Myometrial cell (primary cell): ENCODE data around the genes S100A1, ILF2, RAB13, AQP10 and UBE2Q1.

- RAMPAGE, long total RNA: no peak
These were observed 2.0 kb downstream of the S100A2 start for GRCh38 chr1:153563709-153564057.

DNA sequence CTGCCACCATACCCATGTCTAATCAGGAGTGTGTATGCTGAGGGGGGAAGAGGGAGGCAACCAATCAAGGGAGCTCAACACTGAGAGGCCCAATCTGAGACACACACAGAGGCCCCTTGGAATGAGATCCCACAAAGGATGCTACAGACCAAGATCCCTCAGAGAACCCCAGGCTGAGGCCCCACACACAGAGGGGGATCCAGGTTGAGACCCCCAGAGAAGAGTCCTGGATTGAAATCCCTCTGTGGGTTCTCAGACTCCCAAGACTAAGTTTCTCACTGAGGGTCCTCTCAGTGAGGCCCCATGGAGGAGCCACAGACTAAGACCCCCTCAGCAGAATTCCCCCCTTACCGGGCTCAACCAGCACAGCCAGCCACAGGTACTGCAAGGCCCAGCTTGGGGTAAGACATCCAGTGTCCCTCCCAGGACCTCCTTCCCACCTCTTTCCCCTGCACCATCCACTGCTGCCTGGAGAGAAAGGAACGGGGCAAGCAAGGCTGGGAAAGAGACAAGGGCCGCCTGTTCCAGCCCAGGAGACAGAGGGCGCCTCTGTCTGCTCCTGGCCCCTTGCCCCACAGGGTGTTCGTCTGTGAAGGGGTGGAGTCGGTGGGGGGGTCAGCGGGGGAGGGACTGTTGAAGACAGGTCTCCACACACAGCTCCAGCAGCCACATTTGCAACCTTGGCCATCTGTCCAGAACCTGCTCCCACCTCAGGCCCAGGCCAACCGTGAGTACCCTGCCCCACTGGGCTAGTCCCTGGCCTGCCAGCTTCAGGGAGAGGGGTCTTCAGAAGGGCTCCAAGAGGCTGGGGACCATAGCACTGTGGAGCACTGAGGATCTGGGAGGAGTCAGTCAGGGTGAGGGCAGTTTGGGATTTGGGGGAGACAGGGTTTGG lies at the start of gene S100A1:
S100A1 (plus strand) TSS at position 665 of the 895 bp plus-strand sequence.
- RAMPAGE, long total RNA: no peak

GRCh38 chr1:153649962-153650484 lies 8.5 kb upstream of the SNAPIN start:
- RAMPAGE, long total RNA: no peak

- RAMPAGE, long total RNA: start-site peak on the minus strand at chr1:153670944-153670993, 3,483 and 2,070 reads in 2 replicates
These were observed at the start of gene ILF2 for GRCh38 chr1:153670783-153671318. ILF2 (minus strand) TSS chr1:153670993.

DNA sequence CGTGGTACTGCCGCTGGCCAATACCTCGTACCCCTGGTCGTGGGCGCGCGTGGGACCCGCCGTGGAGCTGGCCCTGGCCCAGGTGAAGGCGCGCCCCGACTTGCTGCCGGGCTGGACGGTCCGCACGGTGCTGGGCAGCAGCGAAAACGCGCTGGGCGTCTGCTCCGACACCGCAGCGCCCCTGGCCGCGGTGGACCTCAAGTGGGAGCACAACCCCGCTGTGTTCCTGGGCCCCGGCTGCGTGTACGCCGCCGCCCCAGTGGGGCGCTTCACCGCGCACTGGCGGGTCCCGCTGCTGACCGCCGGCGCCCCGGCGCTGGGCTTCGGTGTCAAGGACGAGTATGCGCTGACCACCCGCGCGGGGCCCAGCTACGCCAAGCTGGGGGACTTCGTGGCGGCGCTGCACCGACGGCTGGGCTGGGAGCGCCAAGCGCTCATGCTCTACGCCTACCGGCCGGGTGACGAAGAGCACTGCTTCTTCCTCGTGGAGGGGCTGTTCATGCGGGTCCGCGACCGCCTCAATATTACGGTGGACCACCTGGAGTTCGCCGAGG lies 811 bp downstream of the NPR1 start:
- RAMPAGE, long total RNA: no peak

- RAMPAGE, long total RNA: no peak
These were observed 21.5 kb downstream of the INTS3 start for GRCh38 chr1:153749211-153749808.

DNA sequence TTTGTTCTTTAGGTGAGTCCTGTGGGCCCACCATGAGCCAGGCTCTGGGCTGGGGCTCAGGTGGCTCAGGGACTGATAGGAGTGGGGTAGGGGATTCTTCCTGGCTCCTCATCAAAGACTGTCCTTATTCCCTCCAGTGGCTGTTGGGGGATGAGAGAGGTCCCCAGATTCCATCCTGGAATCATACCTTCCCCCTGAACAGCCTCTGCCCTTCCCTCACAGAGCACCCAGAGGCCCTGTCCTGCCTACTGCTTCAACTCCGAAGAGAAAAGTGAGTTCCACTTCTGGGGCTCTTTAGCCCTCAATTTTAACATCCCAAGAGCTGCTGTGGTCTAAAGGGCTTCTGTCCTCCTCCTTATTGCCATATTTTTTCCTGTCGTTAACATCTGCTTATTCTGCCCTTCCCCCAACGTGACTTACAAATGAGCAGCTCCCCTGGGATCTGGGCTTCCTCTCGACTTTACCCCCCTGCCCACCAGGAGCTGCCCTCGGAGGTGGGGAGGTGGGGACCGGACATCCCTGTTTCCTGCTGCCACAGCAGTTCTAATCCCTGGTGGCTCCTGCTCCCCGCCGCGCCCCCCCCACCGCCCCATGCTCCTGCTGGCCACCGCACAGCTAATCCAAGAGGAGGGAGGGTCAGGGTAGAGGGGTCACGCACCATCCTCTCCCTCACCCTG lies 4.6 kb upstream of the SLC27A3 start:
- RAMPAGE, long total RNA: no peak

GRCh38 chr1:153888475-153889445 lies 34.0 kb downstream of the GATAD2B start:
- RAMPAGE, long total RNA: no peak

DNA sequence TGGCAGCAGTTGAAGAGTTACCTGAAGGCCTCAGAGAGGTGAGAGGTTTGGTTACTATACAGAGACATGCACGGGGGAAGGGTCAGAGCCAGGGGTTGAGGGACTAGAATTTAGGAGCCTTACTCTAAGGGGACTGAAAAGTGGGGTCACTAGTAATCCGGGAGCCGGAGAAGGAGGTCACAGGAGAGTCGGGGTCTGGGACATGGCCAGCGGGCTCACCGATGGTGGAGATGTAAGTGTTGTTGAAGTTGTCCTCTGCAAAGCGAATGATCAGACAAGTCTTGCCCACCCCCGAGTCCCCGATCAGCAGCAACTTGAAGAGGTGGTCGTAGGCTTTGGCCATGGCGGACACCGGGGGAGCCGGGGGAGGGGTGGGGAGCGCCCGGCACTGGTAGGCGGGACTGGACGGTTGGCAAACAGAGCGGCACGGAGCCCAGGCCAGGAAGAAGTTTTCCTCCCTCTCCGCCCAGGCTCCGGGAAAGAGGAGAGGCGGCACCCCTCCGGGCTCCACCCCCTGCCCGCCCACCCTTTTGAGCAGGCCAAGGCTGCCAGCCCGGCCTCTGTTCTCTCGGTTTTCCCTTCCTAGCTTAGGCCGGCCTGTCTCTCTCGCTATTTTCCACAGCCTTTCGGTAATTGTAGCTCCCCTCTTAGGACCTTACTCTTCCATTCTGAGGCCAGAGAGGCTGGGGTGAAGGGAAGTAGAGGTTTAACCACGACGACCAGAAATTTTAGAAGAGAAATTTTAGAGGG lies at the start of gene RAB13:
RAB13 (minus strand) TSS at position 446 of the 750 bp plus-strand sequence.
- RAMPAGE, long total RNA: start-site peak on the minus strand centred at position 395 of the sequence, 148 bp wide, 1,265 and 1,444 reads in 2 replicates

DNA sequence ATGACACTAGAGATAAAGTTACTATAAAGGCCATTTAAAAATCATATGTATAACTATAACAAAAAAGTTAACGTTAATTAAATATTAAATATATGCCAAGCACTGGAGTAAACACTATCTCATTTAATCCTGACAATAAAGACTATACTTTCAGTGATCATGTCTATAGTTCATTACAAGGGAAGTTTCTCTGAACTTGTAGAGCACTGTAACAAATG lies 75.2 kb downstream of the TPM3 start:
- RAMPAGE, long total RNA: no peak

- RAMPAGE, long total RNA: no peak
These were observed 35.0 kb downstream of the TPM3 start for GRCh38 chr1:154156761-154157392.

- RAMPAGE, long total RNA: no peak
These were observed 19.7 kb downstream of the TPM3 start for GRCh38 chr1:154172140-154172754.

DNA sequence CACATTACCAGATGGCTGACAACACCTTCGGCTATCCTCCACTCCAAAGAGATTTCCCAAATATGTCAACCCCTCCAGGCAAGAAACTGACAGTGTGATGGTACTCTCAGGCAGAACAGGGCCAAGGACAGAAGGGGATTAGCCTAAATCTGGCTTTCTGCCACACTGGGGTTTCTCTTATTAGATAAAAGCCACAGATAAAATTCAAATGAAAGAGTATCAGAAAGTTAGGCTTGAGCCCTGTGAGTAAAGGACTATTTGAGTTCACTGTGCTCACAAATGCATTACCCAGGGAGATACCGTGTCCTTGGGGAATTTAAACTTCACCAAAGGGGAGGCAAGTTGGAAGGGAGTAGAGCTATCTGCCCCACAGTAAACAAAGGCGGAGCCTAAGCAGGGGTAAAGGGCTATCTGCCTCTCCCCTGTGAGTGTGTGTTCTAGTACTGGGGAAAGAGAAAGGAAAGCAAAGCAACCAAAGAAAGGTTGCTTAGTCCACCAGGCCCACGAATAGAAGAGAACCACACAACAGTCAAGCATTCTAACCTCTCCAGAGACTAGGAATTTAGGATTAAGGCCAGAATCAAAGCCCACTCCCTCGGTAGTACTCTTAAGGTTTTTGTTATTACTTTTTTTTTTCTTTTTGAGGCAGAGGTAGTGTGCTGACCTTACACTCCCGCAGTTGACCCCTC lies 12.8 kb downstream of the TPM3 start:
- RAMPAGE, long total RNA: no peak

- RAMPAGE, long total RNA: no peak
These were observed at the start of gene AQP10 for GRCh38 chr1:154320608-154321315. AQP10 (plus strand) TSS chr1:154321093.

DNA sequence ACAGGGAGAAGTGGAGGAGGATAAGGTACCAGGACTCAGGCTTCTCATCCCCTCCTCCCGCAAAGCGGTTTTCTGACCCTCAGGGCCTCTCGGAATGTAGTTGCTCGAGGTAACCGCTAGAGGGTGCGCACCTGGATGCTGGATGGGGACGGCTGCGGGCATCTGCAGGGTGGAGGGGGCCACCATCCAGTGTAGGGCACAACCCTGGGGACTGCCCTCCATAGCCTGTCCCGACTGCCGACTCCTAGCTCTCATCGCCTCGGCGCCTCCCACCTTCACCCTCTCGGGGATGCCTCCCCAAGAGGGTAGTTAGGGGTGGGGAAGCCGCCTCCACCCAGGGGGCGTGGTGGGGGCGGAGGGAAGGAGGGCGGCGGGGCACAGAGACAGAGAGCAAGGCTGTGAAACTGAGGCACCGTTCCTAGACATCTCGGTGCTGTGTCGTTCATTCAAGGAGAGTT lies 656 bp upstream of the ATP8B2 start:
- RAMPAGE, long total RNA: no peak

GRCh38 chr1:154342695-154343451 lies 17.5 kb downstream of the ATP8B2 start:
- RAMPAGE, long total RNA: no peak

GRCh38 chr1:154385275-154385849 lies 19.8 kb upstream of the IL6R start:
- RAMPAGE, long total RNA: no peak

DNA sequence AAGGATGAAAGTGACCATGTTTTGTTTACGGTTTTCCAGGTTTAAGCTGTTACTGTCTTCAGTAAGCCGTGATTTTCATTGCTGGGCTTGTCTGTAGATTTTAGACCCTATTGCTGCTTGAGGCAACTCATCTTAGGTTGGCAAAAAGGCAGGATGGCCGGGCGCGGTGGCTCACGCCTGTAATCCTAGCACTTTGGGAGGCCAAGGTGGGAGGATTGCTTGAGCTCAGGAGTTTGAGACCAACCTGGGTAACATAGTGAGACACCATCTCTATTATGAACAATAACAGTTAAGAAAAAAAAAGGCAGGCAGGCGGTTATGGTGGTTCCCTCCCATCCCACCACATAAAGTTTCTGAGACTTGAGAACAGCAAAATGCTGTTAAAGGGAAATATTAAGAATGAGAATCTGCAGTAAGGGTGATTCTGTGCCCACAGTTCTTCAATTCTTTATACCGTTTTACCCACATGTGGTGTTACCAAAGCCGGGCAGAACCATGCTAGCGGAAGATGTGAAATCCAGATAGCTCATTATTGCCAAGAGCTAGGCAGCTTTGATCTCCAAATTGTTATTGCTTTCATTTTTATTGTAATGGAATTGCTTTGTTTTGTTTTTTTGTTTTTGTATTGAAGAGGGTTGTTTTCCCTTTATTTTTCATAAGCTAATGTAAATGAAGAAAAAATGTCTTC lies 34.4 kb upstream of the TDRD10 start:
- RAMPAGE, long total RNA: no peak

DNA sequence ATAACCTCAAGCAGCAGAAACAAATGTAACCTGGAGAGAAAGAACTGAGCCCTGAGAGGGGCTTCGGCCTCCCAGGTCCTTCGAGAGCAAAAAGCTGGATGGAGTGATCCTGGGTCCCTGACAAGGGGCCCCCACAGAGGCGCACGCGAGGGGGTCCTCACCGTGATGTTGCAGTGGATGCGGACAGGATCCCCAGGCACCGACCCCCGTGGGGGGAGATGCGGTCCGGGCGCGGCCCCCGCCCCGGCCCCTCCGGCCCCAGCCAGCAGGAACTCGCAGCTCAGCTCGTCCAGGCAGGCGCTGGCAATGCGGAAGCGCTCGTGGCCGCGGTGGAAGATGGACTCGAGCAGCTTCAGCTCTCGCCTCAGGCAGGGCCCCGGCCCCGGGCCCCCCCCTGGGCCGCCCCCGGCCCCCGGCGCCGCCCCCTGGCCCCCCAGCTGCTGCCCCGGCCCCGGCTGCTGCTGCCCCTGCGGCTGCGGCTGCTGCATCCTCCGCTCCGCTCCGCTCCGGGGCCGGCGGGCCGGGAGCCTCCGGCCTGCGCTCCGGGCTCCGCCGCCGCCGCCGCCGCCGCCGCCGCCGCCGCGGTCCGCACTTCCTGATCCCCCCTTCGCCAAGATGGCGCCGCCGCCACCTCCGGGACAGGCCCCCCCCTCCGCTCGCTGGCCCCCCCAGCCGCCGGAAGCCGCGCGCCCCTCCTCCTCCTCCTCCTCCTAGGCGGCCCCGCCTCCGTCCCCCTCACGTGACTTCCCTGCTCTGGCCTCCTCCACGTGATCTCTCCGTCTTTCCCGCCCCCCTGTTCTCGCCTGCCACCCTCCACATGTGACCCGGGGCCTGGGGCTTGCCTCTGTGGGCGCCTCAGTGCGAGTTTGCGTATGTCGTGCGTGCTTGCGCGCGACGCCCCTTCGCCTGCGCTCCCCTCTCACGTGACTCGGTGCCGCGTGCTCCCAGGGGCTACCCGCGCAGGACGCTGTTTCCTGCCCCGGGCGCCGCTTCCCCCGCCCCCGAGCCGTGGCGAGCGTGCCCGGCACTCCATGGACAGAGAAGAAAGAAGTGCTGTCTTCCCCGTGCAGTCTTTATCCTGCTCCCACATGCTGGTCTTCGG lies at the start of gene UBE2Q1:
UBE2Q1 (minus strand) TSS at position 597 of the 1,102 bp plus-strand sequence.
- RAMPAGE, long total RNA: no peak

GRCh38 chr1:154606986-154607323 lies 1.0 kb downstream of the ADAR start:
- RAMPAGE, long total RNA: no peak